HT-29 (cell line): ENCODE measurements around a stretch of chr10.

GRCh38 chr10:17912751-17913181 is 39.0 kb upstream of the SLC39A12 start:
- RAMPAGE, long total RNA, result no peak

- RAMPAGE, long total RNA, result no peak
These were observed 178.0 kb downstream of the NSUN6 start for GRCh38 chr10:18473332-18473780.

- RAMPAGE, long total RNA, result no peak
These were observed 131.0 kb downstream of the NSUN6 start for GRCh38 chr10:18520242-18520897.

- RAMPAGE, long total RNA, result no peak
These were observed 79.4 kb downstream of the NSUN6 start for GRCh38 chr10:18571894-18572524.

GRCh38 chr10:19816007-19816368 is 244 bp upstream of the PLXDC2 start:
- RAMPAGE, long total RNA, result no peak

GRCh38 chr10:19824801-19825312 is 8.6 kb downstream of the PLXDC2 start:
- RAMPAGE, long total RNA, result no peak

GRCh38 chr10:19846672-19847539 is 30.7 kb downstream of the PLXDC2 start:
- RAMPAGE, long total RNA, result no peak

DNA sequence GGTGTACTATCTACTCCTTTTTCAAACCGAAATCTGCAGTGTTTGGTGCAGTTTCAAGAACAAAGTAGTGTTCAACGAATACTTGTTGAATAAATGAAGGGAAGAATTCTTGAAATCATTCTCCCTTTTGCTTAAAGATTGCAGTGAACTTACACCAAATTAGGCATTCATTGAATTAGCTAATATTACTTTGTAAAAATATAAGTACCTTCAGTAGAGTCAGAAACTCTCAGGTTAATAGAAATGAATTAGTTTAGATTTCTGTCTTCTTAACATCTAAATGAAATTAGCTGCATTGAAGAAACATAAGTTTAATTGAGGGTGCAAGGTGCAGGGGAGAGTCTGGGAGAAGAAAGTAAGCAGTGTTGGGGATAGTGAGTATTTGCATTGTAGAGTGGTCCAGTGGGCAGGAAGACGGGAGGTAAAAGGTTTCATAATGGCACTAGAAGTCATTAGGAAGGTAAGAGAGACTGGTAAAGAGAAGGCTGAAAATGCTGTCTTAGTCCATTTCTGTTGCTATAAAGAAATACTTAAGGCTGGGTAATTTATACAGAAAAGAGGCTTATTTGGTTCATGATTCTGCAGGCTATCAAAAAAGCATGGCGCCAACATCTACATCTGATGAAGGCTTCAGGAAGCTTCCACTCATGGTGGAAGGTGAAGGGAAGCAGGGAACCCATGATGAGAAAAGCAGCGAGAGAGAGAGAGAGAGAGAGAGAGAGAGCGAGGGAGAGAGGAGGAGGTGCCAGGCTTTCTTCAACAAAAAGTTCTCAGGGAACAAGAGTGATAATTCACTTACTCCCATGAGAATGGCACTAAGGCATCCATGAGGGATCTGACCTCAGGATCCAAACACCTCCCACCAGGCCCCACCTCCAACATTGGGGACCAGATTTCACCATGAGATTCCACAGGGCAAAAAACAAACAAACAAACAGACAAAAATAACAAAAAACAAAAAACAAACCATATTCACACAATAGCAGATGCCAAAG is 42.4 kb downstream of the PLXDC2 start:
- RAMPAGE, long total RNA, result no peak

GRCh38 chr10:20114230-20114754 is 298.1 kb downstream of the PLXDC2 start:
- RAMPAGE, long total RNA, result no peak

DNA sequence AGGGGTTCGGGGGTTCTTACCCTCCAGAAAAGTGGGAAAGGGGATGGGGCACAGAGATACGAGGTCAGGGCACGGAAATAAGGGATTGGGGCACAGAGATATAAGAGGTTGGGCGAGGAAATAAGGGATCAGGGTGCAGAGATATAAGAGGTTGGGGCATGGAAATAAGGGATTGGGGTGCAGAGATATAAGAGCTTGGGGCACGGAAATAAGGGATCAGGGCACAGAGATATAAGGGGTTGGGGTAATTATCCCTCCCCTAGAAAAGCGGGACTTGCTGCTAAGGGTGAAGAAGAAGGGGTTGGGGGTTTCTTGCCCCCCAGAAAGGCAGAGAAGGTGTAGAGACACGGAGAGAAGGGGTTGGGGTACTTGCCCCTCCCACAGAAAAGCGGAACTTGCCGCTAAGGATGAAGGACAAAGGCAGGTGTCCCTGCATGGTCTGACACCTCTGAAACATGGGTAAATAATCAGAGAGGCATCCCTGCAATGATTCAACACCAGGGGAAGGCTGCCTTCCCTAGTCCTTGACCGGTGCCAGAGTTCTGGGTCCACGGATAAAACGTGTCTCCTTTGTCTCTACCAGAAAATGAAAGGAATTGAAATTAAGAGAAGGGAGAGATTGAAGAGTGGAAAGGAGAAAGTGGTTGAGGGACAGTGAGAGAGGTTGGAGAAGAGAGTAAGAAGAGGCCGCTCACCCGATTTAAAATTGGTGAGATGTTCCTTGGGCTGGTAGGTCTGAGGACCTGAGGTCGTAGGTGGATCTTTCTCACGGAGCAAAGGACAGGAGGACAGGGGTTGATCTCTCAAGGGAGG is 307.7 kb downstream of the PLXDC2 start:
- RAMPAGE, long total RNA, result no peak

GRCh38 chr10:20531190-20532015 is 365.7 kb downstream of the NEBL start:
- RAMPAGE, long total RNA, result no peak

DNA sequence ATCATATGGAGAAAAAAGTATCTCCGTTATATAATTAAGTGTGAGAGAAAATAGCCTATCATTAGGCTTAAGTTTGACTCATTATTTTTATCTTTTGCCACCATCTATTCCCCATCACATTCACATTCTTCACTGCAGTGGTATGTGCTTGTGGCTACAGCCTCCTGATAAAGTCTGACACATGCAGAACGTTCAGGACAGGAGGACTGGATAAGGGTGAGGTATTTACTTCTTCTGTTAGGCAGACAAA is 5.8 kb downstream of the NEBL start:
- RAMPAGE, long total RNA, result no peak

DNA sequence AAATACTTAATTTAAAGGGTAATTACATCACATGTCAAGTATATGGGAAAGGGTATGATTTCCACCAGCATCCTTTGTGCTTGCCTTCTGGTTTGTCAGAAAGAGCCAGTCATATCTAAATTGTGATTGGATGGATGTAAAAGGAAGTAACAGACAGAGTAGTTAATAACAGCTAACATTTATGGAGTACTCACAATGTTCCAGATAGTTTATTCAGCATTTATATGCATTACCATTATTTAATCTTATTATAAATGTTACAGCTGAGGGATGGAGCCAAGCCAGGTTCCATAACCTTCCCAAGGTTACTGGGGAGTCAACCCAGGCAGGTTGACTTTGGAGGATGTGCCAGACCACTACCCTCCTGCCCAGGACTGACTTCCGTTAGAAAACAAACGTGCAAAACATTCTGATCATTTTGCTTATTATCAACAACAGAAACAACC is 1.4 kb downstream of the NEBL start:
- RAMPAGE, long total RNA, result no peak

- RAMPAGE, long total RNA, result no peak
These were observed 31.8 kb upstream of the NEBL start for GRCh38 chr10:20928894-20929375.

DNA sequence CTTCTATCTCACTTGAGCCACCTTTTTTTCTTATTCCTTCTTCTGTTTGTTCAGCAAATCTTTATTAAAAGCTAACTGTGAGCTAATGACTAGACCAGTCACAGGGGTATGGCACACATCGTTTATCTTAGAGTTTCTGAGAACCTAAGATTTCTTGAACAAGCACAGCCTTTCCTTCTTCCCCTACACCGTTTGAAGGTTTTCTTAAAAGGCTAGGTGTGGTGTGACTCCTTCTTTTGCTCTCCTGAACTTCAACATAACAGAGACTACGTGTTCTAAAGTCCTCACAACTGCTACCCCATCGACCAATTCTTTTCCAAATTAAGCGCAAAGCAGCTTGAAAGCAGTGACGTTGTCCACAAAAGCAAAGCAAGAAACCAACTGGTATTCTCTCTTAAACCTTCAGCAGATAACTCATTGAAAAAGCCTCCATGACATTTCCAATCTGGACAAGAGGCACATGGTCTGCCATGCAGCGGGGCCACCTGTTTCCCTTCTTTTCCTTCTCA is 262.1 kb upstream of the NEBL start:
- RAMPAGE, long total RNA, result no peak

DNA sequence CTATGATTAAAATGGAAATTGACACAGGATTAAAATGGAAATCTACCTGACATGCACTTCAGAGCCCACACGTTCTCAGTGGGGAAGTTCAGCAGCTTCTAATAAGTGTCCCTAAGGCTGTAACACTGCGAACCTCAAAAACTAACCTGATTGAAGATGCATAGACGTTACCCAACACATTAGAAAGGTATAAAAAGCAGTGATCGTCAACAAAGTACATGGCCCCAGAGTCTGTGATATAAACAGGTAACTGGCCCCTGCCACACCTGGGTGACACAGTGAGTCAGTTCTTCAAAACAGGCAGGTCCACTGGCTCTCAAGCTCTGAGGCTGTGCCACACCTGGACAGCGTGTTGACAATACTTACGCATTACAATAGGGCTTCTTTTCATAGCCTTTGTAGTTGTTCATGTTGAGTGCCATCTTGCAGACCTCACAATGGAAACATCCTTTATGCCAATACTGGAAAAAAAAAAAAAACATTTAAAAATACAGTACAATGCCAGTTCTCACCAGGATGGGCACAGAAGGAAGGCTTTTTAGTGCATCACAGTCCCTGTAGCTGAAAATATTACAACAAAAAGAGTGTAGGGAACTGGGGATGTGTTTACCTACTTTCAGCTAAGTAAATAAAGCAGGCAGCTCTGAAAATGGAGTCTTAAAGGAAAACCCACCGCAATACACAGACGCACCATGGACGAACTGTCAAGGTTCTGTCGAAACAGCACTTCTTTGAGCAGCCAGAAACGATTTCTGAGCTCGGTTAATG is 275.1 kb upstream of the NEBL start:
- RAMPAGE, long total RNA, result no peak

GRCh38 chr10:21535328-21535787 is 1.3 kb downstream of the MLLT10 start:
- RAMPAGE, long total RNA, result no peak

DNA sequence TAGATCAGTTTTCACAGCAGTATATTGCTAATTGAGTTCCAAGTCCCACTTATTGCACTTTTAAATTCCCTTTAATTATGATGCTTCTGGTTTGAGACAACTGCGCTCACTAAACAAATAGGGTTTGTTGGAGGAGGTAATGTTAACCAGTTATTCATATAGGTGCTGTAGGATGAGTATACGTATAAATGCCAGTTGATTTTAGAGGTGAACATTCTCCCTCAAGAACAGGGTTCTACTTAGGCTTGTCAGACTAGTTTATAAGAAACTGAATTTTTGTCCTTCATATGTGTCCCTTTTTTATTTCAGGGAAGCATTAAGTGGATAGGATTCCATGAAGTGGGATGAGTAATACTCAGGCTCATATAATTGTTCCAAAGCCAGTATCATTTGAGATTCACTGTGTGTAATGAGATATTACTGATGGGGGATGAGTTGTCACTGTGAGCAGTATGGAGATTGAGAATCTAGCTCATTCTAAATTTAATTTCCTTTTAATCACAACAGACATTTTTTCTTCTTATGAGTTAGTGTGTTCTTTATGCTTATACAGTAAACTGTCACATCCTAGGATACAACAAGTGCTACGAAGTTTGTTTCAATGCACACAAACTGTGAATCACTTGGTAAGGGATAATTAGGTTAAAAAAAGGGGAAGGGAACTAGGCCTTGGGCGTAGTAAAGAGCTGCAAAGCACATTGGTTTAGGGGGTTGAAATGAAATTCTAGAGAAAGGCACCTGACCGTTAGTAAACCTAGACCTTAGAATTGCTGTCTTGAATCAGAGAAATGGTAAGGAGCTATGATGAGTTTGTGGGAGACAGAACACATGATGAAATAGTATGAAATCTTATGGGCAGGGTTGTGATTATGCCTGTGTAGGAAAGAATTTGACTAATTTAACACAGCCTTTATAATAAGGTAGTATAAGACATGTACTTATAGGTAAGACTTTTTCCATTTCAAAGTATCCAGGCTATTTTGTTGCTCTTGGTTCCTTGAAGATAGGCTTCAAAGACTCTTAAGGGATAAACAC is 153.3 kb downstream of the MLLT10 start:
- RAMPAGE, long total RNA, result no peak

GRCh38 chr10:21739691-21740219 is 205.7 kb downstream of the MLLT10 start:
- RAMPAGE, long total RNA, result no peak

DNA sequence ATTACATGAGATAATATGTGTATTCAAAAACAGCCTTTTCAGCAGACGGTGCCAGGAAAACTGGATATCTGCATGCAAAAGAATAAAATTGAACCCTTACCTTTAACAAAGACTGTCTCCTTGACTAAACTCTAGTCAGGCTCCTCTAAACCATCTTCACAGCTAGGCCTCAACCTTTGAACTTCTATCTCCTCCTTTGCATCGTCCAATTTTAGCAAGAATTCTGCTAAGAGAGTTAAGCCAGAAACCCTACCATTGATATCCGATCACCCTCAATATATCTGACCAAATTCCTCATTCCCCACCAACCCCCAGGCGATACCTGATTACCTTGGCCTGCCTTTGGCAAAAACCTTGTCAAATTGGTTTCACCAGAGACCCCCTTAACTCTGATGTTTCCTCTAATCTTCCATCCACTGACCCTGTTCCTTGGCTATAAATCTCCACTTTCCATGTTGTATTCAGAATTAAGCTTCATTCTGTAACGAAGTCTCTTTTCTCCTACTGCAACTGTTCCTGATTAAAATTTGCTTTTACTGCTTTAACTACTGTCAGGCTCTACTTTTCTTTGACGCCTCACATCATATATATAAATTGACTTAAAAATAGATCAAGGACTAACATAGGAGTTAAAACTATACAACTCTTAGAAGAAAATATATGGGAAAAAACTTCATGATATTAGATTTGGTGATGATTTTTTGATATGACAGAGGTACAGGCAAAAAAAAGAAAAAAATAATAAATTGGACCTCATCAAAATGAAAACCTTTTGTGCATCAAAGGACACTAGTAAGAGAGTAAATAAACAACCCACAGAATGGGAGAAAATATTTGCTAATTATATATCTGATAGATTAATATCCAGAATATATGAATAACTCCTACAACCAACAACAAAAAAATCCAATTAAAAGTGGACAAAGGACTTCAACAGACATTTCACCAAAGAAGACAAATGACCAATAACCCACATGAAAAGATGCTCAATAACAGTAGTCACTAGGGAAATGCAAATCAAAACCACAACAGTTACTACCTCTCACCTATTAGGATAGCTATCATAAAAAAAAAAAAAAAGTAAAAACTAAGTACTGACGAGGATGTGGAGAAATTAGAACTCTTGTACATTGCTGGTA is 21.5 kb downstream of the DNAJC1 start:
- RAMPAGE, long total RNA, result no peak